ENCODE measurements around a stretch of chr1.

GRCh38 chr1:27059072-27059487 lies 46.4 kb upstream of the TENT5B start:
- PRO-cap: no peak
- RAMPAGE, long total RNA, 2 experiments: no peak in any of the 2 experiments

DNA sequence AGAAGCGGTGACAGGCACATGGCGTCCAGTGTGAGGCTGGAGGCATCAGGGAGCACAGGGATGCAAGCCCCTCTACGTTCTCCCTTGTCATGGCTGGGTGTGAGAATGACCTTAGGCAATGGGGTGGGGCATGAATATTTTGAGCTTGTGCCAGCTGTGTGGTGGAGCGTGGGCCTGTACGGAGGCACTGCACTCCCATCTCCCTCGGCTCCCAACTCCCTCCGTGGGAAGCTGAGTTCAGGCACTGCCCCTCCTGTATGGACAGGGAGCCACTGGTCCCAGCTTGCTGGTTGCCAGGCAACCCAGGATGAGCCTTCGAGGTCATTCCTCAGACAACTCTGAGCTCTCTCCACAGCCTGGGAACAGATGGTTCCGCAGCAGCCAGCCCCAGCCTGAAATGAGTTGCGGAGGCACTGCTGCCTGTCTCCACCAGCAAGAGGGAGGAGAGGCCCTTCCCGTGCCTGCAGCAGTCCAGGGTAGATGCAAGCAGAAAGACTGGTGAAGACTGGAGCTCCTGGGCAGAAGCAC lies 58.3 kb upstream of the TENT5B start:
- PRO-cap: no peak
- RAMPAGE, long total RNA, 2 experiments: no peak in any of the 2 experiments

- PRO-cap: no peak
- RAMPAGE, long total RNA, 2 experiments: no peak in any of the 2 experiments
Measured at GRCh38 chr1:27106546-27106918, 48.4 kb downstream of the SLC9A1 start.

- PRO-cap: no peak
- RAMPAGE, long total RNA, 2 experiments: no peak in any of the 2 experiments
Measured at GRCh38 chr1:27116680-27117456, 38.1 kb downstream of the SLC9A1 start.

- PRO-cap: no peak
- RAMPAGE, long total RNA, 2 experiments: no peak in any of the 2 experiments
Measured at GRCh38 chr1:27142125-27142919, 12.6 kb downstream of the SLC9A1 start.

DNA sequence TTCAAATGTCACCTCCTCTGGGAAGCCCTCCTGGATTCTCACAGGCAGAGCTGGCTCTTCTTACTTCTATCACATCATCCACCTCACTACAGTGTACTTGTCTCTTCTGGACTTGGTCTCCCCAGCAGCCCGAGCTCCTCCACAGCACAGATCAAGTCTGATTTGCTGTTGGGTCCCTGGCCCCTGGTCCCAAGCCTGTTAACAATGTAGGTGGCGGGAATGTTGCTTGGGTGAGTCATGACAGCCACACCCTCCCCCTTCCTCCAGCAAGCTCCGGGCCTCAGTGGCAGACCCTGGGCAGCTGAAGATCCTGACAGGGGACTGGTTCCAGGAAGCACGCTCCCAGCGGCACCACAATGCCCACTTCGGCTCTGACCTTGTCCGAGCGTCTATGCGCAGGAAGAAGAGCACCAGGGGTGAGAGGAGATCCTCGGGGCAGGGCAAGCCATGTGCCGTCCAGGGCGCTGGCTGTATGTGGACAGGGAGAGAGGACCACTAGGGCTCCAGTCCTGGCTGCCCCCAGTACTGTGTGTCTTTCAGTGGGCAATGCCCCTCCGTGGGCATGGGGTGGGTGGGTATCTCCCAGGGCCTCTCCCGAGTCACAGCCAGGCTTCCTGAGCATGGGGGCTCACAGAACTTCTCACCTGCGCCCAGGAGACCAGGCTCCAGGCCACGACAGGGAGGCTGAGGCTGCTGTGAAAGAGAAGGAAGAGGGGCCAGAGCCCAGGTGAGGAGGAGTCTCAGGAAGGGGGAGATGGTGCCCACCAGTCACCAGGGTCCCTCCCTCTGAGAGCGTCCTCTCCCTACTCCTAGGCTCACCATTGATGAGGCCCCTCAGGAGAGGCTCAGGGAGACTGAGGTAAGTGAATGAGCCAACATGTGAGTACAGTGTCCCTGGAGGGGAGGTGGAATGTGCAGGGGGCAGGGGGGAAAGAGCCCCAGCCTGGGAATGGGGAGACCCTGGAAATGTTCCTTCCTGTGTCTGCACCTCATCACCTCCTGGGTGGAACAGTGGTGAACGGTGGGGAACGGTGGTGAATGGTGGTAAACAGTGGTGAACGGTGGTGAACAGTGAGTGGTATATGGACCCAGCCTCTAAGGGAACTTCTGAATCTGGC lies 5.7 kb downstream of the SYTL1 start:
- PRO-cap: no peak
- RAMPAGE, long total RNA, 2 experiments: no peak in any of the 2 experiments

DNA sequence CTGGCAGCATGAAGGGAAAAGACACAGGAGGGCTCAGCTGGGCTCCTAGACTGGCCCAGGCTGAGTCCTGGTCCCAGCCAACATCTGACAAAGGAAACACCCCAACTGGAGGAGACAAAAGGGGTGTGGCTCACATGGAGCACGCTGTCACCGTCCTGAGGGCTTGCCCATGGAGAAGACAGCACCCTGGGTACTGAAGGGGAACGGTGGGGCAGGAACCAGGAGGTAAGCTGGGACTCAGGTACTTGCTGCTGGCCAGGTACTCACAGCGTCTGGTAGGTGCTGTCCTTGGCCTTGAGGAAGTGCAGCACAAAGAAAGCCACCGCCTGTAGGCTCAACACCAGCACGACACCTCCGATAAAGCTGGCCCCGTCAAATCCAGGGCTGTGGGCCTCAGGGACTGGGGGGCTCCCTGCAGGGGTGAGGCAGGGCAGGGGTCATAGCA lies 3.3 kb downstream of the CD164L2 start:
- PRO-cap: bidirectional peak, plus-strand start at position 193 of the sequence, minus-strand start at position 52 of the sequence
- RAMPAGE, long total RNA, 2 experiments: no peak in any of the 2 experiments

GRCh38 chr1:27397732-27398222 lies 5.4 kb downstream of the GPR3 start:
- PRO-cap: no peak
- RAMPAGE, long total RNA, 2 experiments: no peak in any of the 2 experiments

DNA sequence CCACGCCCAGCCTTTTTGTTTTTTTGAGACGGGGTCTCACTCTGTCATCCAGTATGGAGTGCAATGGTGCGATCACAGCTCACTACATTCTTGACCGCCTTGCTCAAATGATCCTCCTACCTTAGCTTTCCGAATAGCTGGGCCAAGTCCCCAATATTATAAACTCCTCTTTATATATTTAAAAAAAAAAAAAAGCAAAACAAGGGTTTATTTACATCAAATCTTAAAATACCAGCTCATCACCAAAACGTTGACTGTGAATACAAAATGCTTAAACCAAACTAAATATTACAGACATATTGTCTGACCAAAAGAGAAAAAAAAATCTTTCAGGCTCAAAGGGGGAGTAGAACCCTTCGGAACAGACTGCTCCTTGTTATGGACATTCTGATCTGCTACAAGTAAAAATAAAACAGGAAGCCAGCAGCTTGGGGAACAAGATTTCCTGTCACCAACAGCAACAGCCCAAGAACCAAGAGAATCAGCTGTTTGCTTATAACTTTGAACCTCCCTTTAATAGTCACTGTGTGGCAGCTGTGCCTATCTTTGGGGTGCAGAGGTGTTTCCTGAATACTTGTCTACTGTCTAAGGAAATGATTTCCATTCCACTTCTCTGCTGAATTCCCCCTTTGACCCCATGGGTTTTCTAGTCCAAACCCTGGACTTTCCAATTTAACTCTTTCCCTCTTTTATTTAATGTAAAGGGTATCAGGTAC lies 38.4 kb downstream of the GPR3 start:
- PRO-cap: no peak
- RAMPAGE, long total RNA, 2 experiments: no peak in any of the 2 experiments

DNA sequence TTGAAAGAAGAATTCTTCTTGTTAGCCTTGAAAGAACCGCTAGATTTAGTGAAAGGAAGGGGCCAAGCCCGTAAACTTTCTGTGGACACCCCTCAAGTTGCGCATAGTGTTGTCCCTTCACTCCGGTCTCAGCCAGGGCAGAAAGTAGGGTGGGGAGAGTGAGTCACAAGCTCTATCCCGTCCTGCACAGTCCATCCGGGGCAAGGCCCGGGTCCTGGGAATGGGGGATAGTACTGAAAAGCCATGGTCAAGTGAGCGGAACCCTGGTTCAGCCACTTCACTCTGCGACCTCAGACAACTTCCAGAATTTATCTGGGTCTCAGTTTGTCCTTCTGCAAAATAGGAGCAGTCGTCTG lies 461 bp upstream of the WASF2 start:
- PRO-cap: bidirectional peak, plus-strand start at position 166 of the sequence, minus-strand start outside the sequence
- RAMPAGE, long total RNA, 2 experiments: no peak in any of the 2 experiments

GRCh38 chr1:27519197-27520098 lies 29.5 kb upstream of the WASF2 start:
- PRO-cap: no peak
- RAMPAGE, long total RNA, 2 experiments: no peak in any of the 2 experiments

DNA sequence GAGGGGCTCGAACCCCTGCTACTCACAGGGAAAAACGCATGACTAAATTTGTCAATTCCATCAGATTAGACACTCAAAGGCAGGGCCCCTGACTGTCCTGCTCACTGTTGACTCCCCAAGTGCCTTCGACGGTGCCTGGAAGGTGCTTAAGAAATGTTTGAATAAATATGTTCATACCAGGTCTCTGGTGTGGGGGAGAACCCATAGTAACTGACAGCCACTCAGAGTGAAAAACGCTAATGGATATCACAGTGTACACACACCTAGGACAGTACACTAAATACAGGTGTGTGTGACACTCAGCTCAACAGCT lies 39.7 kb upstream of the WASF2 start:
- PRO-cap: no peak
- RAMPAGE, long total RNA, 2 experiments: no peak in any of the 2 experiments

DNA sequence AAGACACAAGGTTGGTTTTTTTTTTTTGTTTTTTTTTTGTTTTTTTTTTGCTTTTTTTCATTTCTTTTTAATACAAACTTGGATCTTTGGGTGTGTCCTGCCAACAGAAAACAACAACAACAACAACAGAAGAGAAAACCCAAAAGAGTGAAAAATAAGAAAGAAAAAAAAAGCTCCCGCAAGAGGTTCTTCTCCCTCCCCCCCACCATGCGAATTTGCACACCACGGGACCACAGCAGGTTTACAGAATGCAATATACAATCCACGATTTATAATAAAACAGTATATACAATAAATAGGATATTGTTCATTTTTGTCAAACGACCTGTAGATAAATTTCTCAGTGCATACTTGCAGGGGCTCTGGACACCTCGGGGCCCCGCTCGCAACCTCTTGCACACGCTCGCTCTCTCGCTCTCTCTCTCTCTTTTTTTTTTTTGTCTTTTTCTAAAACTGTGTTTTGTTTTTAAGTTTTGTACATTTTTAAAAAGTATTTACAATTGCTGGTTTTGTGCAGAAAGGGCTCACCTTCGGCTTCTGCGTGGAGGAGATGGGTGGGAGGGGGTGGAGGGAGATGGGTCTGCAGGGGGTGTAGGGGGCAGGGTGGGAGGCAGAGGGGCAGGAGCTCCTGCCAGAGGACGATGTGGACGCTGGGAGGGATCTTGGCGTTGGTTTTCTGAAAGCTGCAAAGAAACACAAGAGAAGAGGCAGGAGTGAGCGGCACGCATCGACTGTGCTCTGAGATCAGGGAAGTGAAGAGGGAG lies 44.4 kb upstream of the WASF2 start:
- PRO-cap: no peak
- RAMPAGE, long total RNA, 2 experiments: no peak in any of the 2 experiments

- PRO-cap: bidirectional peak, plus-strand start at chr1:27557493, minus-strand start at chr1:27557327
- RAMPAGE, long total RNA, 2 experiments: no peak in any of the 2 experiments
Measured at GRCh38 chr1:27556954-27558464, 46.4 kb downstream of the AHDC1 start.

DNA sequence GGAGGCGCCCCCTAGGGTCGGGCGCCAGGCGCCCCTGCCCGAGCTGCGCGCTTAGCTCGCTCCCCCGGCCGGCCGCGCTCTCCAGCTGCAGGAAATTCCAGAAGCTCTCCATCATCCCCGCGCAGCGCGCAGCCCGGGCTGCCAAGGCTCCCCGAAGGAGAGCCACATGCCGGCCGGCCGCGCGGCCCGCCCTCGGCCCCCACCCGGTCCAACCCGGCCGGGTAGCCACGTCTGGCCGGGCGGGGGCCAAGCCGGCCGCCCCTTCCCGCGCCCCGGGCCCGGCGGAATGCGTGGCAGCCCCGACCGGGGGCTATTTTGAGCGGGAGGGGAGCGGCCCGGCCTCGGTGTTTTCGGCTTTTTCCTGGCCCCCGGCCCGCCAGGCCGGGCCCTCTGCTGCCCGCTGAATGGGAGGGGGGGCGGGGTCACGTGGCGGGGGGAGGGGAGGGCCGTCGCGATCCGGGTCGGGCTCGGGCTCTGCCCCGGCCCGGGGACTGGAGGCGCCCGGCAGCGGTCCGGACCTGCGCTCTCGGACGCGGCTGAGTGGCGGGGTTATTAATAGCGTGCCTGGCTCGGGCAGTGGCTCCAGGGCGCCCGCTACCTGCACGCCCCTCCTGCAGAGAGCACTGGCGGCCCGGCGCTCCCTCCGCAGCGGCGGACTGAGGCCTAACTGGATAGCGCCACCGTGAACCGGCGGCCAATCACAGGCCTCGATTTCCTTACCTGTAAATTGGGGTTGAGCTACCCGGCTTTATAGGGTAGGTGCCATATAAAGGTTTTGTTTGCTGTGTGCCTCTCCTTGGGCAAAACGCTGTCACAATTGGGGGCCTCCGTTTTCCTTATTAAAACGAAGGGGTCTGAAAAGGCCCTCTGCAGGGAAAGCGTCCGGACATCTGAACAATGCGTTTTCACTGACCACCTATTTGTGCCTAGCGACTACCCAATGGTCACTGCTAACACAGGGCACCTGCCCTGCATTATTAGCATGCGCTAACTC lies 28.2 kb downstream of the AHDC1 start:
- PRO-cap: unidirectional peak, minus-strand start at position 81 of the sequence; bidirectional peak, plus-strand start at position 494 of the sequence, minus-strand start at position 375 of the sequence; unidirectional peak, minus-strand start at position 528 of the sequence
- RAMPAGE, long total RNA, 2 experiments: no peak in any of the 2 experiments

GRCh38 chr1:27614766-27615506 lies 11.0 kb upstream of the AHDC1 start:
- PRO-cap: no peak
- RAMPAGE, long total RNA, 2 experiments: no peak in any of the 2 experiments

DNA sequence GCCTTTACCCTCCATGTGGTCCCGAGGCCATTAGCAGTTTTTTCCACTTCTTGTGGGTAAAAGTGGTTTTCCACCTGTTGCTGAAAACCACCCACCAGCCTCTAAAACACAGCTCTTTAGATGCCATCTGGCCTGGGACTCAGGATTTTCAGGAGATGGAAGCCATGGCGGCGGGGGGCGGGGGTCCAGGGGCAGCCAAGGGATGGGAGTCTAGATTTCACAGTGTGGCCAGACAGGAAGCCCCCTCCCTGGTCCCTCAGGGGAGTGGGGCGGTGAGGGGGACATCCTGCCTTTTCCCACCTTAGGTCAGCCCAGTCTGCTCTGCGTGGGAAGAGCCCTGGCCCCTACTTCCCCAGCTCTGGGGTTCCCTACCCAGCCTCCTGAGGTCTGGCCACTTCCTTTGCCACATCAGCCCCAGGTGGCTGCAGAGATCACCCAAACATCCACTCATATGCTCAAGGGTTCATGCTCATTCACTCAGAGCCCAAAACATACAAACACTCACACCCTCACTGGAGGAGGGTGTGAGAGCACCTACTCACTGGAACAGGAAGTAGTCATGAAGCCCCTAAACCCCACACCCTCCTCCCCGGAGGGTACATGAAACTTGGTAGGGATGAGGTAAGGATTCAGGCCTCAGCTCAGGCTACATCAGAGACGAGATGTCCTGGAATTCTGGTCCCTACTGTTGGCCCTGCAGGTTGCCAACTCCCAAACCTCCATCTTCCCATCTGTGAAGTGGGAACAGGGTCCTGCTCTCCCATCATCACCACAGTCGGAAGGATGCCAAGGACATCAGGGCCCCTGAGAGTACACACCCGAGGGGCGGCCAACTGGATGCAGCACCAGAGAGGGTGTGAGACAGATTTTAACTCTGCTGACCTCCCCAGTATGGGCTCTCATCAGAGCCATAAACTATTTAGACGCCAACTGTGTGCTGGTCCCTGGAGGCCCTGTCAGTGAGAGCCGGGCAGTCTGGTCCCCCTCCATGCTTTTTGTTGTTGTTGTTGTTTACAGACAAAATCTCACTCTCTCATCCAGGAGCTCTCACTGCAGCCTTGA lies 2.1 kb downstream of the FGR start:
- PRO-cap: no peak
- RAMPAGE, long total RNA, 2 experiments: no peak in any of the 2 experiments

DNA sequence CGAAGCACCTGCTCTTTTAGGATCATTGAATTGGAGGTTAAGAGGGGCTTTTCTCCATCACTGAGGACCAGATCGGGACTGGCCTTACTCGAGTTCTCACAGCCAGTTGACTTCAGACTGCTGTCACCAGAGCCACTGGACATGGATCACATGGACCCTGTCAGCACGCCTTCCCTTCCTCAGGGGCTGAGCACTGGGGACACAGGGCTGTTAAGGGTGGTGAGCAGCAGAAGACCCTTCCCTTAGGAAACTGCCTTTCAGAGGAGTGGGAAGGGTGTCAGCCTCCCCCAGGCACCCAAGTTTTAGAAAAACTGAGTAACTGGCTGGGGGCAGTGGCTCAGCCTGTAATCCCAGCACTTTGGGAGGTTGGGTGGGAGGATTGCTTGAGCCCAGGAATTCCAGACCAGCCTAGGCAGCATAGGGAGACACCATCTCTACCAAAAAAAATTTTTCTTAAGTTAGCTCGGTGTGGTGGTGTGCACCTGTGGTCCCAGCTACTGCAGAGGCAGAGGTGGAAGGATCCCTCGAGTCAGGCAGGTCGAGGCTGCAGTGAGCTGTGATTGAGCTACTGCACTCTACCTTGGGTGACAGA lies 548 bp upstream of the FGR start:
- PRO-cap: no peak
- RAMPAGE, long total RNA, 2 experiments: no peak in any of the 2 experiments

DNA sequence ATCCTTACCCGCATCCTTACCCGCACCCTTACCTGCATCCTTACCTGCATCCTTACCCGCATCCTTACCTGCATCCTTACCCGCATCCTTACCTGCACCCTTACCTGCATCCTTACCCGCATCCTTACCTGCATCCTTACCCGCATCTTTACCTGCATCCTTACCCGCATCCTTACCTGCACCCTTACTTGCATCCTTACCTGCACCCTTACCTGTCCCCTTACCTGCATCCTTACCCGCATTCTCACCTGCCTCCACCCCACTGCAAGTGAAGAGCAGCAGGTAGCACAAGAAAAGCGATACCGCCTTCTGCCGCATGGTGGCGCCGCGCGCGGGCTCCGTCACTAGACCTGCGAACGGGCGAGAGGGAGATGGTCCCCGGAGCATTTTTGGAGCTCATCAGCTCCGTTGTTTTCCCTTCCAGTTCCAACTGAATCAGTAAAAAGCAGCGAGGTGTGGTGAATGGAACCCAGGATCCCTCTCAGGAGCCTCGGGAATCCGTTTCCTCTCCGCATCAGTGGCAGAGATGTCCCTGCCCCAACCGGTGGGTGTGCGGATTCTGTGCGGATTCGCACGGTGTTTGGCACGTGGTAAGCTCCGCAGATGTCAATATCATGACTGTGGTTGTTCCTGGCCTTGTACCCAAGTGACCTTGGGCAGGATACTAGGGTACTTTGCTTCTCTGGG lies 2.9 kb downstream of the IFI6 start:
- PRO-cap: no peak
- RAMPAGE, long total RNA, 2 experiments: no peak in any of the 2 experiments

DNA sequence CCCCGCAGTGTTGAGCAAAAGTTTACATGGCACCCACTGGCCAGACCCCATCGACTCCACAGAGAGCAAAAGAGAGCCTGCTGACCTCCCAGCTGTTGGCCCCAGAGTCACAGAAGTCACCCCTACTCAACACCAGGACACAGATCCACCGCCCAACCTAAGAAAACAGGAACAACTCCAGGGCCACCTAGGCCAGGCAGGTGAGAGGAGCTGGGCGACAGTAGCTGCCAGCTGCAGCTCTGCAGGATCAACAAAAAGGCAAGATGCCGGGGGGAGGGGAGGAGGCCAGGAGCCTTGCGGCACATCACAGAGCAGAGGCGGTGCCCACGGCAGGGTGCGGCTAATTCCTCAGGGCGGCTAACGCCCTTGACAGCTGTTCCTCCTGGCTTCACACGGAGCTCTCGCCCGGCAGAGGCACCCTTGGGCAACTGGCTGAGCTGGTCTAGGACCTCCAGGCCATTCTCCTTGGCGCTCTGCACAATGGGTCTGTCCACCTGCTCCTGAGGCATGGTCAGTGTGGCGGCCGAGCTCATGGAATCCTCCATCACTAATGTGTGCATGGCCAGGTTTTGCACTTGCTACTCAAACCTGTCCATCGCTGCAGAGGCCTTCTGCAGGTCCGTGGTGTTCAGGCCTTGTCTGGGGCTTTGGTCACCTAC lies 14.6 kb upstream of the IFI6 start:
- PRO-cap: no peak
- RAMPAGE, long total RNA, 2 experiments: no peak in any of the 2 experiments

Data from prostate gland (tissue), 2 donors.